SP-49 (cell line): ENCODE data around the gene HDDC3.

GRCh38 chr15:90400726-90401284 is 12.8 kb downstream of the IQGAP1 start:
- PRO-cap, result no peak

DNA sequence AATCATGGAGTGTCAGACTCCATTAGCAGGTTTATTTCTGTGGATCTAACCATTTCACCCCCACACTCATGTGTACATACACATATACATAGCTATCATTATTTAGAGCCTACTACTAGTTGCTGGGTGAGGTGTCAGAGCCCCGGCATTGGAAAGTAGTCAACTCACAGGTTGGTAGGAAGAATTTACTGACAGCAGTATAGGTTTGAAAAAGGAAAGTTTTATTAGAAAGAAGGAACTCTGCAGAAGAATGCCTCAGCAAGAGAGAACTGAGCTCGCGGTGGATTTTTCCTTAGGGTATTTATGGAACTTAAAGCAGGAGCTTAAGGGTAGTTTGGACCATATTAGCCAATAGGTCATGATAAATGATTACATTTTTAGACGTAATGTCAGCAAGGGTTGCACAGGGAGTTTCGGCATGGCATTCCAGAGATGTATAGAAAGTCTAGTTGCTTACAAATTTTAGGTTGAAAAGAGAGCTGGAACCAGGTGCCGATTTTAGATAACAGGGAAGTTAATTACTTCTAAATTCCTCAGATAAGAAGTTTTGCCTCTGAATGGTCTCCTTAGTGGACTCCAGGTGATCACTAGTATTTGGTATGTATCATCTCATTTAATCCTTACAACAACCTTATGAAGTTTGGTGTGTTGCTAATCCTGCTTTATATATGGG is 25.3 kb downstream of the IQGAP1 start:
- PRO-cap, result no peak

- PRO-cap, result no peak
Measured at GRCh38 chr15:90425723-90425950, 37.6 kb downstream of the IQGAP1 start.

GRCh38 chr15:90425951-90426371 is 37.9 kb downstream of the IQGAP1 start:
- PRO-cap, result no peak

GRCh38 chr15:90454760-90454980 is 66.6 kb downstream of the IQGAP1 start:
- PRO-cap, result no peak

GRCh38 chr15:90460336-90460902 is 69.3 kb upstream of the CRTC3 start:
- PRO-cap, result no peak

- PRO-cap, result no peak
Measured at GRCh38 chr15:90531032-90531170, 1.2 kb downstream of the CRTC3 start.

- PRO-cap, result no peak
Measured at GRCh38 chr15:90559938-90560763, 30.4 kb downstream of the CRTC3 start.

DNA sequence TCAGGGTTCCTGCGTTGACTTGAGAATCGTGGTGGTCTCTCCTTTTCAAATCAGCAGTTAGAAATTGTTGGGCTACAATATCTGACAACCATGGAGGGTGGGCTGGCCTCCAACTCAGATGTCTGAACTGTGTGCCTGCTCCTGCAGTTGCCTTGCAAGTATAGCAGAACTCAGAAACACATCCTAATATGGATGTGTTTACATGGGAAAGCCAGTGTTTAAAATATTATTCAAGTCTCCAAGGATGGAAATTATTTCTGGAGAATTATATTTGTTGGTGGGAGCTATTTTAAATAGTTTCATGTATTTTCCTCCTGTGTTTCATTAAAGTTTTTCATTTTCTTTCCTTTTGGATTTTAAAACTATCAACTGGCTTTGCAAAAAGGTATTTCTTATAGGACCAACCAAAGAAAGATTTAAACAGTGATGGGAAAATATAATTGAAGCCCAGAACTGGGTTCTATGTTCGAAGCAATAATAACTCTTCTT is 80.2 kb downstream of the CRTC3 start:
- PRO-cap, result no peak

- PRO-cap, result no peak
Measured at GRCh38 chr15:90648077-90649190, 68.7 kb upstream of the BLM start.

DNA sequence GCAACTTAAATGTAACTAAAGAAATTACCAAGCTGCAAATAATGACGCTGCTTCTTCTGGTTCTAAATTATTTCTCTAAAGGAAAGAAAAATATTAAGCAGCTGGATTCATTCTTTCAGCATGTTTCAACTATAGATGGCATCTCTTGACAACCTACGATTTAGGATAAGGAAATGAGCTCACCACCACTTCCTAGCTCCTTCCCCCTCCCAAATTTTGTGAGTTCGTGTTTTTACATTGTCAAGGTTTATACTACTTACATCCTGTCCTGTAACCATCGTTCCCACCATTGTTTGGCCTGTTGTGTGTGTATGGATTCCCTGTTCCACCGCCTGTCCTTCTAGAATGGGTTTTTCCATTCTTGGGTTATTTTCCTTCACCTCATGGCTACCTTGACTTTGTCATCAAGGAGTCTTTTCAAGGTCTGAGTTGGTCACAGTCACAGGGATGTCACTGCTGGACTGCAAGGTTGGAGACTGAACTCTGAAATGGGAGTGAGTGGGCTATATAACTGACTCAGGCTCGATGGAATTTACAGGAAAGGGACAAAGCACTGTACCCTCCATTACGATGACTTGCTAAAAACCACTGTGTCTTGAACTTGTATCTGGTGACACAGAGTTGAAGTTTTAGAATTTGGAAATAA is 67.0 kb upstream of the BLM start:
- PRO-cap, result no peak

DNA sequence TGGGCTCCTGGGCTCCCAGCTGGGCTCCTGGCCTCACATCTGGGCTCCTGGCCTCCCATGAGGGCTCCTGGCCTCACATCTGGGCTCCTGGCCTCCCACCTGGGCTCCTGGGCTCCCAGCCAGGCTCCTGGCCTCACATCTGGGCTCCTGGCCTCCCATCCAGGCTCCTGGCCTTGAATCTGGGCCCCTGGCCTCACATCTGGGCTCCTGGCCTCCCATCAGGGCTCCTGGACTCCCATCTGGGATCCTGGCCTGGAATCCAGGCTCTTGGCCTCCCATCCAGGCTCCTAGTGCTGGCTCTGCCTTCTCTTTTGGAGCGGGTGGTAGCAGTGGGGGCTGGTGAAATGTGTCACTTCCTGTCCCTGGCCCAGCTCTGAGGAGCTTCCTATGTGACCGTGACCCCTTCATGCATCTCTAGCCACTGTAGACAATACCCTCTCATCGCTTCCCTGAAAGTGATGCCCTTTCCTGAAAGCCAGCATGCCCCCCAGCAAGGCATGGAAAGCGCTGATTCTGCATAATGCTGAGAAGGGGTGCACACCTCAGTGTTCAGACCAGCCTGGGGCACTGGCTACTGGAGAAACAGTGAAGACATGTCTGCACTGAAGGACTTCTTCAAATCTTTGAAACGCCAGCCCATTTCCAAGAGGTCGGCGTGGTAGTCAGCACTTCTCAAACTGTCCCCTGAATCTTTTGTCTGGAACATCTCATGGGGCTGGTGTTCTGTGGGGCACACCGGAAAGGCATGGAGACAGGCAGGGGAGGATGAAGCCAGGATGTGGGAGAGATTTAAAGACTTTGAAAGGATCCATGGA is 62.4 kb upstream of the BLM start:
- PRO-cap, result no peak

- PRO-cap, result no peak
Measured at GRCh38 chr15:90790142-90790606, 73.0 kb downstream of the BLM start.

GRCh38 chr15:90838619-90838929 is 29.8 kb upstream of the FURIN start:
- PRO-cap, result no peak

DNA sequence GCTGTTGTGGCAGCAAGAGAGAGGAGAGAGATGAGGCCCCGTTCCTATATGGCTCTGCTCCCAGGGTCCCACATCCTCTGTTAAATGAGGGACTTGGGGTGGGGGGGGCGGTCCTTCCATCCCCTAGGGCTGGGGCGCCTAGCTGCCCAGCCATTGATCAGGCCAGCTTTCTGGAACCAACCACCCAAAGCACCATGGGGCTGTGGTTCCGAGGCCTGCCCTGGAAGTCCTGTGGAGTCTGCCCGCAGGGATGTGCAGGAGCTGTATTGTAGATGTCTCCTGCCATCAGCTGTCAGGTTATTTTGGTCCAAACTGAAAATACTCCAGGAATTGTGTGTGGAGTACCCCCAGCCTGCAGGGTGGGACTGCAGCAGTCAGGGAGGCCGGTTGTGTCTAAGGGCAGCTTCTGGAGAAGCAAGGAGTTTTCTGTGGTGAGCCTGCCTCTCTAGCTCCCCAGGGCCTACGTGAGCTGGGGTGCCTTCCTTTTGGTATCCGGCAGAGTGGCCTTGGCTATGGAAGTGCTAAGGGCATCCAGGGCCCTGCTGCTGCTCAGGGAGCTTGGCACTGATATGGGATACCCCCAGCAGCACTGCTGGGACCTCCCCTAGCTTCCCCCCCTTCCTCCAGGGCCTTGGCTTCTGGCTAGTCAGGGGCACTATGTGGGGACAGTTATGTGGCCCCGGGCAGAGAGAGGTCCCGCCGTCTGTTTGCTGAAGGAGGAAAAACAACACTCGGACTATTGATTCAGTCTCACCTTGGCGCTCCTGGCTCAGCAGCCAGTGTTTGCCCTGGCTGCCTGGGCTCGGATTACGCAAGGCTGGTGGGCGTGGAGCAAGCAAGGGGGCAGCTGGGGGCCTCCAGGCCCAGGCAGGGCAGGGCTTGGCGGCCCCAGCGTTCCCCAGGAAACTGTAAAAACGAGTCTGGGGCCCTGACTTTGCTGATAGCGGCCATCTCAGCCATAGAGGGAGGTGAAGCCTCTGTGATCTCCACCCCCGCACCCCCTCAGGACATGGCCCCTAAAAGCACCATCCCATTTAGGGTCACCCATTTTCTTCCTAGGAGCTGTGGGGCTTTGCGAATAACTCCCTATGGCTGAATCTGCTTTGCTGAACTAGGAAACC is 5.5 kb downstream of the FURIN start:
- PRO-cap, result no peak

DNA sequence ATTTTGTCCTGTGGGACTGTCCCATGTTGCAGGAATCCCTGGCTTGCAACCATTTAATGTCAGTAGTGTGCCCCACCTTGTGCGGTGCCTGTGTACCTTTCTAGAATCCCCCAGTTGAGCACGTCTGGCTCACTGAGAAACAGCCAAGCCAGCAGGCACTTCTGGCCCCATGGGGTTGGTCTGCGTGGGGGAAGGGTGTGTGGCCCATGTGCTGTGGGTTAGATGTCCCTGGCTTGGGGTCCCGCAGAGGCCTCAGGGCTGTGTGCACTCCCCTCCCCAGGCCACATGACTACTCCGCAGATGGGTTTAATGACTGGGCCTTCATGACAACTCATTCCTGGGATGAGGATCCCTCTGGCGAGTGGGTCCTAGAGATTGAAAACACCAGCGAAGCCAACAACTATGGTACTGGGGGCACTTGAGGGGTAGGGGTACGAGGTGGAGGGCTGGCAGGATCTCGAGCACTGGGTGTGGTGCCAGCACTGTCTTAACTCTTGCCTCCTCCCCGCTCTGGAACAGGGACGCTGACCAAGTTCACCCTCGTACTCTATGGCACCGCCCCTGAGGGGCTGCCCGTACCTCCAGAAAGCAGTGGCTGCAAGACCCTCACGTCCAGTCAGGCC is 3.8 kb upstream of the FES start:
- PRO-cap, result no peak

- PRO-cap, result no peak
Measured at GRCh38 chr15:90883729-90884226, 526 bp upstream of the FES start.

- PRO-cap, result no peak
Measured at GRCh38 chr15:90914276-90914762, 11.2 kb downstream of the MAN2A2 start.

DNA sequence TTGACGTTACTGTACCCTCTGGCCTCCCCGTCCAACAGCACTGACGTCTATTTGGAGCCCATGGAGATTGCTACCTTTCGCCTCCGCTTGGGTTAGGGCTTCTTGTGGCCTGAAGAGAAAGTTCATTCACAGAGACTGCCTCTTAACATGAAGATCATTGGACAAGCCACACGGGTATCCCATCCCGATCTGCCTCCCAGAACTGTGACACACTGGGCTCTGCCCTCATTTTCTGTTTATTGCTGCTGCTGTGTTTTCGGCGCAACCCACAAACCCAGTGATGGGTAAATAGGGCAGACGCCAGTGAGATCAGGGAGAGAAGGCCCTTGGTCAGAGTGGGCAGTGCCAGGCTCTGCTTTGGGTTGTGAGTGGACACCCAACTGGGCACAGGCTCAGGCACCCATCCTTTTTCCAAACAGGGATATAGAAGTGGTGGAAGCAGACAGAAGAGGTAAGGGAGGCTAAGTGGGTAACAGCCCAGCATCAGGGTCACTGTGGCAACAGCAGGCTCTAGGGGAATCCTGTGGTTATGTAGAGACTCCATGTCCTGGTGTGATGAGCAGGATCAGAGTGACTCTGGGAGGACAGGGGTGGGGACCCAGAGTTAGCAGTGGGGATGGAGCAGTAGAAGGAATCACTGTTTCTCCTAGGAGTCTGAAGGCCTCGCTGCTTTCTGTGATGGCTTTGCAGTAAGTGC is 12.5 kb downstream of the HDDC3 start:
- PRO-cap, result no peak

- PRO-cap, result unidirectional peak, minus-strand start at chr15:90932549
Measured at GRCh38 chr15:90932425-90932976, at the start of gene HDDC3. TSS of gene HDDC3 (minus strand) at chr15:90932549.